Fallopian tube (tissue), 1 donor: ENCODE results near the gene PDCD11.

- PRO-cap: bidirectional peak, plus-strand start at chr10:102422023, minus-strand start at chr10:102422033; bidirectional peak, plus-strand start at chr10:102422328, minus-strand start at chr10:102422264
Measured at GRCh38 chr10:102421848-102422625, 1.4 kb downstream of the FBXL15 start.

- PRO-cap: bidirectional peak, plus-strand start at chr10:102422903, minus-strand start at chr10:102422809
Measured at GRCh38 chr10:102422626-102423112, 2.0 kb downstream of the FBXL15 start.

GRCh38 chr10:102435195-102436142 lies 3.1 kb upstream of the CUEDC2 start:
- PRO-cap: bidirectional peak, plus-strand start at chr10:102435956, minus-strand start at chr10:102435839

DNA sequence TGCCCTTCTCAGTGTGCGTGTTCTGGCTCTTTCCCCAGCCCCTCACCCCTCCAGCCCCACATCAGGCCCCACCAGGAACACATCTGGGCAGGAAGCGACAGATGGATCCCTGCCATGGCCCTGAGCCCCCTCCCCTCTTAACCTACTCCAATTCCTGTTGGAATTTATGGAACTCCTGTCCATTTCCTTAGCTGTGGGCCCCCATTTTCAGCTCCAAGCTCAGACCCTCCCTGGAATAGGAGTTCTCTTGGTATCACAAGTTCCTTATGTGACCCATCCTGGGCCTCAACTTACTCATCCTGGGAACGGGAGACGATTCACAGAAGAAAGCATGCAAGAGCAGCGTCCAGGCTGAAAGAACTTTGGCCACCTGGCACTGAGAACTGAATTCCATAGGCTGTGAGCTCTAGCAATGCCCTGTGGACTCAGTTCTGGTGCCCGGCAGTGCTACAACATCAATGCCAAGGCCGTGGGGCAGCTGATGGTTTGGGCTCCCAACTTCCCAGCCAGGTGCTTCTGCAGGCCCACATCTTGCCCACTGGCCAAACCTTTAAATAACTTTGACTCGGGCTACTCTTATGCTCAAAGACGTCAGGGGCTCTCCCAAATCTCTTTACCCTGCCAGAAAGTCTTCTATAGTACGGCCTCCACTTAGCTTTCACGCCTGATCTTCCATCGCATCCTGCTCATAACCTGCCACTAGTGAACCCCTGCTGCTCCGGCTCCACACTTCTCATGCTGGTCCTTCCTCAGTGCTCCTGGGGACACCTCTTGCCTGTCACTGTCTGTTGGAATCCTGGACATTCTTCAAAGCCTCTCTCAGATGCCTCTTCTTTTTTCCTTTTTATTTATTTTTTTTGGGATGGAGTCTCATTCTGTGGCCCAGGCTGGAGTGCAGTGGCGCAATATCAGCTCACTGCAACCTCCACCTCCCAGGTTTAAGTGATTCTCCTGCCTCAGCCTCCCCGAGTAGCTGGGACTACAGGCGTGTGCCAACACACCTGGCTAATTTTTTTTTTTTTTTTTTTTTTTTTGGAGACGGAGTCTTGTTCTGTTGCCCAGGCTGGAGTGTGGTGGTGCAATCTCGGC lies 4.1 kb upstream of the CUEDC2 start:
- PRO-cap: no peak

GRCh38 chr10:102449404-102450286 lies 1.7 kb downstream of the C10orf95 start:
- PRO-cap: bidirectional peak, plus-strand start at chr10:102449877, minus-strand start at chr10:102449752

- PRO-cap: bidirectional peak, plus-strand start at chr10:102450674, minus-strand start at chr10:102450562
Measured at GRCh38 chr10:102450287-102451274, 762 bp downstream of the C10orf95 start.

DNA sequence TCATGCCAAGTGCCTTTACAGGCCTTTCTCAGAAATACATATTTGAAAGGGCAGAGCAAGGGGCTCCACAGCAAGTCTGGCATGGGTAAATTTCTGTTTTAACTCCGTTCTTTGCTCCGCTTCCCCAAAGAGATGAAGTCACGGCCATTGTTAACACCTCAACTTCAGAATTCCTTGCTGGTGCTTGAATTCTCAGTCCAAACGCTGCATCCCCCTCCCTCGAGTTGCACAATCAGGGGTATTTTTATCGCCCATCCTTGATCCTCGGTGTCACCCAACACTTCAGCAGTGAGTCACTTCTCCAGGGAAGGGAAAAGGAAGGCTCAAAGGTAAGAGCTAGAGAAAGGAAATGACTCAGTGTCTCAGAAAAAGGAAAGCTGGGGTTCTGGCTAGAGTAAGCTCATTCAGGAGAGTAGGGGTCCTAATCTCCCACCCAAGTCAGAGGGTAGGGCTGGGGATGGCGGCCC lies 39.9 kb upstream of the TRIM8 start:
- PRO-cap: no peak

GRCh38 chr10:102628303-102628672 lies 16.0 kb upstream of the TRIM8 start:
- PRO-cap: no peak

GRCh38 chr10:102629600-102630400 lies 14.5 kb upstream of the TRIM8 start:
- PRO-cap: unidirectional peak, minus-strand start at chr10:102629900

DNA sequence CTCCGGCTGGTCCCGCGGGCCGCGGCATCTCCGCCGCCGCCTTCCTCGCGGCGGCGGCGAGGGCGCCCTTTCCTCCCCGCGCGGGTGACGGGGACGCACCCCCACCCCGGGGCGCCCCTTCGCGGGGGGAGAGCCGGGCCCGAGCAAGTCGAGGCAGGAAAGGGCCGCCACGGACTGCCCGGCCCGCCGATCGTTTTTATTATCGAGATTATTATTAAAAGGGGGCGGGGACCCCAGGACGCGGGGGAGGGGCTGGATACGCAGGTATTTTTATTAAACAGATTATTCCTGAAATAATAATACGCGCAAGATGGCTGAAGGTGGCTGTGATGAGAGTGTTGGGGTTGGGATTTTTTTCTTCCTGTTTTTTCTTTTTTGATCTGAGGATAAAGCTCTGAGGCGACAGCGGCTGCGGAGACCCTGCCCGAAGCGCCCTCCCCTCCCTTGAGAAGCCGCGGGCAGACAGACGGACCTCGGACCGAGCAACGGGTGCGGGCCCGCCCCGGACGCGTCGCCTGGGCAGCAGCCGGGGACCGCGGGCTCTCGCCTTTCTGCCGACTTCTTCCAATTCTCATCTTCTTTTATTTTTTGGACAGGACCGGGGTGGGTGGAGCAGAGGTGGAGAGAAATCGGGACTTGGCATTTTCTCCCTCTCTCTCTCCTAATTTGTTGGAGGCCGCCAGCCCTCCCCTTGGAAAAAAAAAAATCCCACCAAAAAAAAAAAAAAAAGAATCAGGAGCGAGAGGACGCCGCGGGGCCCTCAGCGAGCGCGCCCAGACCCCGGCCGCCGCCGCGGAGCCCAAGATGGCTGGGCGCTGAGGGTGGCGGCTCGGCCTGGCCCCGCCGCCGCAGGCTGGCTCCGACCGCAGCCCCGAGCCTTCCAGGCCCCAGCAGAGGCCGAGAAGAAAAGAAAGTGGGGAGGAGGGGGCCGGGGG lies 1.4 kb upstream of the TRIM8 start:
- PRO-cap: bidirectional peak, plus-strand start at position 146 of the sequence, minus-strand start at position 86 of the sequence; bidirectional peak, plus-strand start at position 518 of the sequence, minus-strand start at position 556 of the sequence; bidirectional peak, plus-strand start at position 735 of the sequence, minus-strand start at position 806 of the sequence; bidirectional peak, plus-strand start outside the sequence, minus-strand start at position 892 of the sequence

DNA sequence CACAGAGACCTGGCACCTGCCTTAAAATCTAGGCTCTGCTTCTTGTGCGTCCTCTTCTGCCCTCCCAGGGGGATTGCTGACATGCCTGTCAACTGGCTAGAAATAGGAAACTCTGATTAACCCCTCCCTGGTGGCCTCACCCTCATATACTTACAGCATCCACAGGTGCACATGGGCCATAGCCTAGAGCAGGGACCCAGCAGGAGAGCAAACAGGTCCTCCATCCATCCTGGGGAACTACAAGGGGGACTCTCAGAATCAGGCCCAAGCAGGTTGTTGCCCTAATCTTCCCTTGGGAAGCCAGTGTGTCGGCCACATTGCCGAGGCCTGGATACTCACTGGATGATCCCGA lies 3.4 kb downstream of the TRIM8 start:
- PRO-cap: no peak

GRCh38 chr10:102752497-102752920 lies 8.8 kb downstream of the WBP1L start:
- PRO-cap: no peak

DNA sequence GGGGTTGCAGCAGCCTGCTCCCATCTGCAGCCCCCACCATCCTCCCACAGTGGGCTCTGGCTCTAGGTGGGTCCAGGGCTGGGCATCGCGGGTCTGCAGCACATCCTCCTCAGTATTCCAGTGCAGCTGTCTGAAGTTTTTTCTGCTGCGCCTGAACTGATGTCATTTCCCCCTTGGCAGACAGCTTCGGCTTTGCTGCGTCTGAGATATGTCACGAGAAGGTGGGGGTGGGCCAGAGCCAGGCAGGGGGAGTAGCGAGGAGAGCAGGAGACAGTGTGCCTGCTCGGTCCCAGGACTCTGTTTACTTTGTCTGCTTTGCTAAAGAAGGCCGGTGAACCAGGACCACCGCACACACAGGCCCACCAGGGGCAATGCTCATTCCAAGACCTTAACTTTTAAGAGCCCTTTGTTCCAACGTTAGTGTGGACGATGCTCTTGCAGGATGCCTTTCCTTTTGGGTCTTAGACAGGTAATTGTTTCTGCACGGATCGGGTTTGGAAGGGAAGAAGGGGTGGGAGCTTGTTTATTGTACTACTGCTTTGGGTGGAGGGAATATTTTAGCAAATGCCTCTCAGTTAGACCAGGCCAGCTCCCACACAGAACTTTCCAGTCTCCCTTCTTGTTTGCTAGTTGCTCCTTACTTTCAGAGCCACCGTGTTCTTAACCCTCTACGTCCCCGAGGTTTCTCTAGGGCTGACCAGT lies 32.4 kb downstream of the WBP1L start:
- PRO-cap: bidirectional peak, plus-strand start at position 235 of the sequence, minus-strand start at position 132 of the sequence

GRCh38 chr10:102781421-102781820 lies 37.7 kb downstream of the WBP1L start:
- PRO-cap: unidirectional peak, minus-strand start at chr10:102781595

GRCh38 chr10:102923210-102923717 lies 5.2 kb downstream of the CNNM2 start:
- PRO-cap: unidirectional peak, minus-strand start at chr10:102923495

DNA sequence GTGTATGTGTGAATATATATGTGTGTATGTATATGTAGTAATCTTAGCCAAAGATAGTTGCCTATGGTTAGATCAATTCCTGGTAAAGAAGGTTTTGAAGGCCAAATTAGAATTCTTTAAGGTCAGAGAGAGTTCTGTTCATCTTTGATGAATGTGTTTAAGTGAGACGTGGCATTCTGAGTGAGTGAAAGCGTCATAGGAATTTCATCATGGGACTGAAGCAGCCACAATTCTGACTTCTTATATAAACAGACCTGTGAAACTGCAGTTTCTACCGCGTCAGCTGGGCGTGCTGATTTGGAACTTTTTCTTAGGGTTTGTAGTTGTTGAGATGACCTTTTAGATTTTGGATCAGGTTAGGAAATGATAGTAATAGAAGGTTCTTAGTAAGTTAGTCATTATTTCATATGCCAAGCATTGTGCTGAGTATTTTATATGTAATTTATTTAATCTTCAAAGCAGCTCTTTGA lies 103.8 kb downstream of the CNNM2 start:
- PRO-cap: no peak

DNA sequence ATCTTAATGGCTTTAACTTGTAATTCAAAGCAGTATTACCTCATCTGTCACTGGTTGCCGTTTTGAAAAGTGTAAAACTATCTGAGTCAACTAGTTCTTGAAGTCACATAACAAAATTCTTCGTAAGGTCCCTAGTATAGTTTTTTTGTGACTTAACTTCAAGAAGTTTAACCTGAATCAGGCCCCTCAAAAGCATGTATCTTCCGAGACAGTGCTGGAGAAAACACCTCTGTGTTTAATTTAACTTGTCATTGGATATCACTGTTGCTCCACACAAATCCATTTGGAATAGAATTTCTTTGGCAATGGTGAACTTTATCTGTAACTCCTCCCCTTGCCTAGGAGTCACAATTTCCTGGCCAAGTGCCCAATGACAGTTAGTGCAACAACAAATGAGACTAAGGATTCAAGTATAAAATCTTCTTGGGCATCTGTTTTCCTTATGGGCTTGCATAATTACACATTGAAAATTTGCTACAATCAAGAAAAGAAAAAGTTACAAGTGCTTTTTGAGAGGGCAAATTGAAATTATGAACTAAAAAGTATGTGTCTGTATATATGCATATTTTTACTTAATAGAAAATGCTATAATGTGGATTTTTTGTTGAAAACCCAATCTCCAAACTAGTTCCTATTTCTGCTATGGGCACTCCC lies 47.0 kb downstream of the NT5C2 start:
- PRO-cap: unidirectional peak, minus-strand start at position 290 of the sequence

GRCh38 chr10:103192399-103192776 lies 684 bp downstream of the NT5C2 start:
- PRO-cap: bidirectional peak, plus-strand start at chr10:103192679, minus-strand start at chr10:103192589

GRCh38 chr10:103396346-103396941 lies at the start of gene PDCD11:
Gene PDCD11 (plus strand): TSS chr10:103396626.
- PRO-cap: bidirectional peak, plus-strand start at chr10:103396679, minus-strand start at chr10:103396477

GRCh38 chr10:103557347-103557600 lies 63.8 kb downstream of the NEURL1 start:
- PRO-cap: no peak